HT1080 (cell line): ENCODE data around the gene CADPS.

RAMPAGE:
- cytosol, long total RNA = no peak
- long total RNA = no peak
- nucleus, long total RNA = no peak
These were observed 346.2 kb downstream of the PTPRG start for GRCh38 chr3:61907456-61908121.

DNA sequence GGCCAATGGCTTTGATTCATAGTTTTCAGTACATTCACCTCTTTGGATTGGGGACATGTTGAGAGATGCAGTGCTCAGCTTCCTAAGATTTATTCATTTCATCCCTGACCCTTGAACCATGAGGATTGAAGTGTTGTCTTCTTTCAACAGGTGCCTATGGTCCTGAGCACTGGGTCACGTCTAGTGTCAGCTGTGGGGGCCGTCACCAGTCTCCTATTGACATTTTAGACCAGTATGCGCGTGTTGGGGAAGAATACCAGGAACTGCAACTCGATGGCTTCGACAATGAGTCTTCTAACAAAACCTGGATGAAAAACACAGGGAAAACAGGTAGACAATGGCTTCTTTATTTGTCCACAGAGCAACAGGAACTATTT, 329.4 kb upstream of the C3orf14 start:
RAMPAGE:
- cytosol, long total RNA = no peak
- long total RNA = no peak
- nucleus, long total RNA = no peak

DNA sequence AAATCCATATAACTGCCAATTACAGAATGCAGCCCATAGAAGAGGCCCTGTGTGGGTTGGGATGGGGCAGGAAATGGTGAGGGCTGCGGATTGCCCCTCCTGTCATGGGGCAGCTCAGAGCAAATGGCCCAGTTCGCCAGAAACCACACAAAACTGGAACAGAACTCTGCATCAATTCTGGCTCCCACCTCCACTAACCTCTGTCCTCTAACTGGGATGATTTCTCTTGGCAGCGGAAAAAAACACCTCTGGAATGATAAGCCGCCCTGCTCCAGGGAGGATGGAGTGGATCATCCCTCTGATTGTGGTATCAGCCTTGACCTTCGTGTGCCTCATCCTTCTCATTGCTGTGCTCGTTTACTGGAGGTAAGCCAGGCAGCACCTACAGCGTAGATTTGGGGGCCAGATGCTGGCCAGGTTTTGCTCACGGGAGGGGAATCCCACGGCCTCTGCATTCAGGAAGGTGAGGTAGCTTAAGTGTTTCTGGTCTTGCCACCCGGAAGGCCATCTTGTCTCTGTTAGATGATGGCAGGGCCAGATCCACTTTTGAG, 100.1 kb upstream of the C3orf14 start:
RAMPAGE:
- cytosol, long total RNA = no peak
- long total RNA = no peak
- nucleus, long total RNA = no peak

RAMPAGE:
- cytosol, long total RNA = no peak
- long total RNA = no peak
- nucleus, long total RNA = no peak
These were observed 16.6 kb downstream of the FEZF2 start for GRCh38 chr3:62356874-62357120.

RAMPAGE:
- cytosol, long total RNA = no peak
- long total RNA = no peak
- nucleus, long total RNA = no peak
These were observed at the start of gene CADPS for GRCh38 chr3:62875078-62875737. CADPS (minus strand) TSS chr3:62875416.

DNA sequence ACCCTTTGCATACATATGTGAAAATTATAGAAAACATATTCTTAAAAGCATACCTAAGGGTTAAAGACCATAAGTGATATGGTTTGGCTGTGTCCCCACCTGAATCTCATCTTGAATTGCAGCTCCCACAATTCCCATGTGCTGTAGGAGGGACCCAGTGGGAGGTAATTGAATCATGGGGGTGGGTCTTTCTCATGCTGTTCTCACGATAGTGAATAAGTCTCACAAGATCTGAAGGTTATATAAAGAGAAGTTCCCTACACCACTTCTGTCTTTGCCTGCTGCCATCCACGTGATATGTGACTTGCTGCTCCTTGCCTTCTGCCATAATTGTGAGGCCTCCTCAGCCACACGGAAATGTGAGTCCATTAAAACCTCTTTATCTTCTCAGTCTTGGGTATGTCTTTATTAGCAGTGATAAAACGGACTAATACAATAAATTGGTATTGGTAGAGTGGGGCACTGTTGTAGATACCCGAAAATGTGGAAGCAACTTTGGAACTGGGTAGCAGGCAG, 75.0 kb upstream of the CADPS start:
RAMPAGE:
- cytosol, long total RNA = no peak
- long total RNA = no peak
- nucleus, long total RNA = no peak

DNA sequence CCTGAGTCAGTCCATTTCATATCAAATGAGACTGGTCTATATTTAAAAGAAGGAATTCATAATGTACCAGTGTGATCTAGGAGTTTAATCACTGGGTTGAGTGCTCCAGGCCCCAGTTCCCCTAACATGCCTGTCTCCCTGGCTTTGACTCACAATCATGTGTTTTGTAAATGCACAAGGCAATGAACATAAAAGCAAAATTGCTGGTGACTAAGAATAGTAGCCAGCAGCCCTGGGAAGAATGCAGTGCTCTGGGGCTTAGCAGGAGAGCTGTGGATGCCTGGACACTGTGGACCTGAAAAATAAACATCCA, 50.2 kb downstream of the SYNPR start:
RAMPAGE:
- cytosol, long total RNA = no peak
- long total RNA = no peak
- nucleus, long total RNA = no peak

DNA sequence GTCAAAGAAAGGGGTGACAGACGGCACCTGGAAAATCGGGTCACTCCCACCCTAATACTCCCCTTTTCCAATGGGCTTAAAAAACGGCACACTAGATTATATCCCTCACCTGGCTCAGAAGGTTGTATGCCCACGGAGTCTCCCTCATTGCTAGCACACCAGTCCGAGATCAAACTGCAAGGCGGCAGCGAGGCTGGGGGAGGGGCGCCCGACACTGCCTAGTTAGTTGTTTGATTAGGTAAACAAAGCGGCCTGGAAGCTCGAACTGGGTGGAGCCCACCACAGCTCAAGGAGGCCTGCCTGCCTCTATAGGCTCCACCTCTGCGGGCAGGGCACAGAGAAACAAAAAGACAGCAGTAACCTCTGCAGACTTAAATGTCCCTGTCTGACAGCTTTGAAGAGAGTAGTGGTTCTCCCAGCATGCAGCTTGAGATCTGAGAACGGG, 7.0 kb upstream of the SNTN start:
RAMPAGE:
- cytosol, long total RNA = no peak
- long total RNA = no peak
- nucleus, long total RNA = no peak

RAMPAGE:
- cytosol, long total RNA = no peak
- long total RNA = no peak
- nucleus, long total RNA = no peak
These were observed 61.8 kb downstream of the ATXN7 start for GRCh38 chr3:63925169-63926093.

RAMPAGE:
- cytosol, long total RNA = no peak
- long total RNA = no peak
- nucleus, long total RNA = no peak
These were observed 69.2 kb downstream of the PSMD6 start for GRCh38 chr3:63953906-63954591.

RAMPAGE:
- cytosol, long total RNA = no peak
- long total RNA = no peak
- nucleus, long total RNA = no peak
These were observed 55.5 kb downstream of the PSMD6 start for GRCh38 chr3:63967387-63968657.

GRCh38 chr3:64000215-64001425, 22.7 kb downstream of the PSMD6 start:
RAMPAGE:
- cytosol, long total RNA = no peak
- long total RNA = no peak
- nucleus, long total RNA = no peak

DNA sequence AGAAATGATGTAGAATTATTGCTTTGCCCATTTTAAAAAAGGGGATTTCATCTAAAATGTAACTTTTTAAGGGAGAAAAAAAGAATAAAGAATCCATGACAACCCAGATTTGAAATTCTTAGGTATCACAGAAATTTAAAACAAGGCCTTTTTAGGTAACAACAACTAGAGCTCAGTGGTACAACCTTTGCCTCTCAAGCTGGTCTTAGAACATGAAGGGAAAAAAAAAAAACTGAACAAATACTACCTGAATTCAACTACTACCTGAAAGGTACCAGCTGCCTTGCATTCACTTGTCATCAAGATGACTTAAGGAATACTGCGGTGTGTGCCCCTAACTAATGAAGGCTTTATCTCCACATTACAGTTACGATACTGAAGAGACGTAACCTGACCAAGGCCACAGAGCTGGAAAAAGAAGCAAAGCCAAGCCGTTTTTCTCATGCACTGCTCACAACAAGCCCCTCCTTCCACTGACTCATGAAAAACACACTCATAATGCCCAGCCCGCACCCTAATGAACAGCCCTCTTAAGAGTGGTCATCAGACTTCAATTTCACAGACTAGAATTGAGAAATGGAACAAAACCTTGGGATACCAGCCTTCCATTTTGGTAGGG, 11.8 kb downstream of the PSMD6 start:
RAMPAGE:
- cytosol, long total RNA = no peak
- long total RNA = no peak
- nucleus, long total RNA = no peak

DNA sequence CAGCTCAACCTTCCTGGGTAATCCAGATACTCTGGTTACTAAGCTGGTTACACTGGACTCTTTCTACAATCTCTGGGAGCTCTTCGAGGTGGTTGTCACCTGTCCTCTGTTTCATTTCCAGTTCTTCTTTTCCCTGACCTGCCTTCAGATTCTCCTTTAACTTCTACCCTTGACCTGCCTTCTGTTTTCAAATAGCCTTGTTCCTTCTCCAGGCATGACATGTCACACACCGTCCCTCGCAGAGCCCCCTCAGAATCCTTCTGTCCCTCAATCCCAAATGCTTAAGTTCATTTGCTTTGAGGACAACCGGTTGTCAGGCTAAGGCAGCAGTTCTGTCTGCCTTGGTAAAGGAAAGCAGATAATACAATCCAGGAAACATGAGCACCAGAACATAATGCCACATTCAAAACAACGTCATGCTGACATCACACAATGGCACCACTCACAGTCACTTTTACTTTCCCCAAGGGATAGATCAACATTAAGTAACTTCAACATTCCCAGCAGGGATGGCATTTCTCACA, 74.5 kb upstream of the PSMD6 start:
RAMPAGE:
- cytosol, long total RNA = no peak
- long total RNA = no peak
- nucleus, long total RNA = no peak

GRCh38 chr3:64260448-64261106, 35.3 kb upstream of the PRICKLE2 start:
RAMPAGE:
- cytosol, long total RNA = no peak
- long total RNA = no peak
- nucleus, long total RNA = no peak

DNA sequence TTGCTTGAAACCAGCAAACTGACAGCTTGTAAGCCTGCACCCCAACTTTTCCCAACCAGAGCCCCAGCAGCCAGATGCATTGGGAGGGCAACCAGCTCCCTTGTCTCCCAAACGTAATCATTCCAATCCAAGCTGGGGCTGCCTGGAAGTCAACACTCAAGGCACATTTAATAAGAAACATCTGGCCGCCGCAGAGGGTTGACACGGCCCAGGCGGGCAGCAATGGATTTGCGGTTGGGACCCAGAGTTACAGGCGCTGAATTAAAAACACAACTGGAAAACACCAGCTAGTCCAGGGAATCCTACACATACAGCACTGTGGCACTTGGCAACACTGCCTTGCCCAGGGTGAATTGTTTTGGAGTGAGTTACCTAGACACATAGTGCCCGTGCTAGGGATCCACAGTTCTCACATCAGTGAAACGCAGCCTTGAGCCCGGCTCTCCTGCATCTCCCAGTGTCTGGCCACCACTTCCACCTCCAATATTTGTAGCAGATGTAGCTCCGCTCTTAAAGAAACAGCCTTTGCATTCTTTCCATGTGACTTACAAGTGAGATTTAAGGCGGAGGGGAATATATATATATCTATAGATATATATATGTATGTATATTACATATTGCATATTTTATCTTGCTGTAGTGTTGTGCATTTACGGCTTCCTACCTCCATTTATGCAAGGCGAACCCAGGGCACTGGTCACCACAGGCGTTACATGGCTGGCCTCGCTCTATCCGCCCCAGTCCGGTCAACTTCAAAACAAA, 218.7 kb upstream of the PRICKLE2 start:
RAMPAGE:
- cytosol, long total RNA = no peak
- long total RNA = no peak
- nucleus, long total RNA = no peak

GRCh38 chr3:64444581-64445976, 219.8 kb upstream of the PRICKLE2 start:
RAMPAGE:
- cytosol, long total RNA = no peak
- long total RNA = no peak
- nucleus, long total RNA = no peak

DNA sequence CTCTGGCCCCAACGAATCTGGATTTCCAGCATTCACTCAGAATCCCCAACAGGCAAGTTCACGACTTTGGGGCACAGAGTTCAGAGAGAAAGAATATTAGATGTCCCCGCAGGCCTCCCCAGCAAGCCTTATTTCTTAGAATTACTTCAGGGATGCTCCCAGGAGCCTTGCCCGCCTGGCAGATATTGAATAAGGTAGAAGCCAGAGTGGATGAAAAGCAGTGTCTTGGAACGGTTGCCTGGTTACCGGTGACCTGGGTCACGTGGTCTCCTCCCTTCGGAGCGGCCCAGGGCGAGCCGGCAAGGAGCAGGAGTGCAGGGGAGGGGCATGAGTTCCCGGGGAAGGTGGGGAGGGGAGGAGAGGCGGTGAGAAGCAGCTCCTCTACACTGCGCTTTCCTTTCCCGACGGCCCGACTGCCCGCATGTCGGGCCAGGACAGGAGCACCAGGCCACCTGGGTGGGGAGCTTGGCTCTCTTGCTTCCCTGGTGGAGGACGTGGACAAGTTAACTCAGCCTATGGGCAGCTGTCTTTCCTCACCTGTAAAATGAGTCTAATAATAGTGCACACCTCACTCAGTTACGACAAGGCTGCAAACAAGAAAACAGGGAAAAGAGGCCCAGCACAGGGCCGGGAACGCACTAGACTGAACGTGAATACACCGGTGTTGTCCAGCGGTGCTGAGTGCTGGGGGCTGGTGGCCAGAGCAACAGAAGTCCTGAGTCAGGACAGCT, 198.4 kb downstream of the ADAMTS9 start:
RAMPAGE:
- cytosol, long total RNA = no peak
- long total RNA = no peak
- nucleus, long total RNA = no peak

DNA sequence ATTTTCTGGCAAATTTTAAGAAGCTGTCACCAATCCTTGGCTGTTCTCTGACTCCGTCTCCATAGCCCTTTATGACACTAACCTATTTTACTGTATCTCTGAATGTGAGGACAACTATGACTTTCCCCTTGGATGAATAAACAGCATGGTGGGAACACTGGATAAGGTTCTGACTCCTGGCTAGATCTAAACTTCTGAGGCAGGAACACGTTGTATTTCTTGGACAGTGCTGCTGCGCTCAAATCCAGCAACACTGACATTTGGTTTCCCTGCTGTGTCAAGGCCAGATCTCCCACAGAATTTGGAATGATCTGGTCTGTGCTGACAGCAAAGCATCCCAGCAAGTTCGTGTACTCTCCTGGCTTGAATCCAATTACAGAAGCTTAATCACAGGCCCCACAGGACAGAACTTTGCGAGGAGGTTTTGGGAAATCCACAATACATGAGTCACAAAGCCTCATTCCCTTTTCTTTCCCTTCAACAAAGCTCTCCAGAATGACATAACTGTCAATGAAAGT, 92.6 kb downstream of the ADAMTS9 start:
RAMPAGE:
- cytosol, long total RNA = no peak
- long total RNA = no peak
- nucleus, long total RNA = no peak

GRCh38 chr3:64627291-64628267, 60.2 kb downstream of the ADAMTS9 start:
RAMPAGE:
- cytosol, long total RNA = no peak
- long total RNA = no peak
- nucleus, long total RNA = no peak